ENCODE measurements around a stretch of chr6.

DNA sequence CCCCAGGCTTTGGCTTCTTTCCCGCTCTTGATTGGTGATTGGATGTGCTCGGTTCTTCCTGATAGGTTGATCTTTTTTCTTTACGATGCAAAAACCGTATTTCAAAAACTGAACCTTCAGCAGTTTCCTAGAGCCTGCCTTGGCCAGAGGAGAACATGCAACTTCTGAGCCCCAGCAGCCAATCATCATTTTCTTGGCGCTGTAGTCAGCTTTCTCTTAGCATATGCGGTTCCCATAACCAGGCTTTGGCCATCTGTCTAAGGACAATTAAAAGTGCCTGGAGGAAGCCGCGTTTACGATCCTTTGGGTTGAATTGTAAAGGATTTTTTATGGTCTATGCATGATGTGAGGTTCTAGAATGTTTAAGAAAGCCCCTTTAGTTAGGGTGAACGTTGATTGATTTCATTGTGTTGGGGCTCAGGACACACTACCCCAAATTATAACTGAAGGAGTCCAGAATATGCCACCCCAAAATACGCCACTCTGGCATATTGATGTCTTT lies 758 bp upstream of the CDK19 start:
- RRBS: no CpG with 5 or more reads among the region's 11 CpGs

- RRBS: no CpG with 5 or more reads among the region's 9 CpGs
Observed at GRCh38 chr6:110826206-110826970, 11.1 kb upstream of the CDK19 start.

GRCh38 chr6:110930226-110930523 lies 28.3 kb upstream of the GTF3C6 start:
- RRBS: no CpG with 5 or more reads among the region's 3 CpGs

DNA sequence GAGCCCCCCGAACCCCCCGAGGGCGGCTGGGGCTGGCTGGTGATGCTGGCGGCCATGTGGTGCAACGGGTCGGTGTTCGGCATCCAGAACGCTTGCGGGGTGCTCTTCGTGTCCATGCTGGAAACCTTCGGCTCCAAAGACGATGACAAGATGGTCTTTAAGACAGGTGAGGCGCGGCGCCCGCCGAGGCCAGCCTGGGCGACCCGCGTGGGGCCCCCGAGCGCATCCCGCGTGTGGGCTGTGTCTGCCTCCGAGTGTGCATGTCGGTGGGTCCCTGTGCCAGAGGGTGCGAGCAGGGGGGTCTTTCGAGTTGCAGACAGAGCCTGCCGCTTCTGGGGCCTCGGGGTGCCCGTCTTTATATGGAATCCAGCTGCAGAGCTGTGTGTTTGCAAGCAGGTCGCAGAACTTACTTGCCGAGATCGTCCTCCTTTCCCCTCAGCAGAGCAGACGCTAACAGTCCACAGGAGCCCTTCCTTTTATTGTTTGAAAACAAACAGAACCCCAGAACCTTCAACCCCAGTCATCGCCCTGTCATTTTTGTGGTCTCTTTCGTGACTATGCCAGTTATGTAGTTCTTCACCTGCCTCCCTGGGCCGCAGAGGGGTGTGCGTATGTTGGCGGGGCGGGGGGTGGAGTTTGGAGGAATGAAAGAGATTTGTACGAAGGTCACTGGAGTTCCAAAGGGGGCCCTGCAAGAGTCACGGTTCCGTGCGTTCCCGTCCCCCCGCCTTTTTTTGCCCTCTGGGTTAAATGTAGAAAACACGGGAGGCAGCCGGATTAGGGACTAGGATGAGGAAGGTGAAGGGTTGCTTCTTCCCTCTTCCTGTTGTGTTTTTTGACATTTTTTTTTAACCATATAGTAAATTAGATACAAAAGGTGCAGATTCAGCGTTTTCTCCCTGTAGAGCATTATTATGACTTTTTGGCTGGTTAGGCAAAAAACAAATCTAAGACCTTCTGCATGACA lies 910 bp downstream of the SLC16A10 start:
- RRBS: no CpG with 5 or more reads among the region's 50 CpGs

DNA sequence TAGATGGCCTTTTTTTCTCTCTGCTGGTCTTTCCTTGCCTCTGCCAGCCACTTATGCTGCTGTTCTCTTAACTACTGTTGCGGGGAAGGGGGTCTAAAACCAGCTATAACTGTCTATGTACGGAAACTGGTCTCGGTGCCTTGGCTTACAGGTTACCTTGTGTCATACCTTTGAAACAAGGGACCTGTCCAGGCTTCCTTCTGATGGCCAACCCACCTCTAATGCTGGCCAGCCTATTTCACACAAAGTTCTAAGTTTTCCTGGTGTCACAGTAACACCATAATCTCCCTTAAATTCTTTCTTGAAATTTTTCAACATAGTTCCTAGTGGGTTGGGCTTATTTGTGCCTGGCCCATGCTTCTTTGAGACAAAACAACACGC lies 30.0 kb downstream of the MFSD4B start:
- RRBS: no CpG with 5 or more reads among the region's 4 CpGs

GRCh38 chr6:111414633-111415466 lies 68.2 kb downstream of the REV3L start:
- RRBS: no CpG with 5 or more reads among the region's 3 CpGs

DNA sequence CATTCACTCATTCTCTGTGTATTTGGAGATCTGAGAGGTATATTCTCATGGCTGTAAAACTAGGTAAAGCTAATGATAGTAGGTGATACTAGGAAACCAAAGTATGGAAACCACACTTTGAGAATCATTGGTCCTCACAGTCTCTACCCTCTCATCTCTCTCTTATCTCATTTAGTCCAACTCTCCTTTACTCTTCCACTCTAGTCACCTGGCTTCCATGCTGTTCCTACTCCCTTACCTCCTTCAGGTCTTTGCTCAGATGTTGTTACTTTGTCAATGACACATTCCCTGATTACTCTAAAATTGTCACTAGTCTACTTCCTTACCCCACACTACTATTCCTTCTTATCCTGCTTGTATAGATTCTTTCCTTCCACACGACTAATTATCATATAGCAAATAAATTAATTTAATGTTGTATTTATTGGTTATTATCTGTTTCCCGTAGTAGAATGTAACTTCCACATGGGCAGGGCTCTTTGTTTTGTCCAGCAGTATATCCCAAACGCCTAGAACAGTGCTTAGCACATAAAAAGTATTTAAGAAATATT lies 67.5 kb downstream of the REV3L start:
- RRBS: no CpG with 5 or more reads among the region's 3 CpGs

DNA sequence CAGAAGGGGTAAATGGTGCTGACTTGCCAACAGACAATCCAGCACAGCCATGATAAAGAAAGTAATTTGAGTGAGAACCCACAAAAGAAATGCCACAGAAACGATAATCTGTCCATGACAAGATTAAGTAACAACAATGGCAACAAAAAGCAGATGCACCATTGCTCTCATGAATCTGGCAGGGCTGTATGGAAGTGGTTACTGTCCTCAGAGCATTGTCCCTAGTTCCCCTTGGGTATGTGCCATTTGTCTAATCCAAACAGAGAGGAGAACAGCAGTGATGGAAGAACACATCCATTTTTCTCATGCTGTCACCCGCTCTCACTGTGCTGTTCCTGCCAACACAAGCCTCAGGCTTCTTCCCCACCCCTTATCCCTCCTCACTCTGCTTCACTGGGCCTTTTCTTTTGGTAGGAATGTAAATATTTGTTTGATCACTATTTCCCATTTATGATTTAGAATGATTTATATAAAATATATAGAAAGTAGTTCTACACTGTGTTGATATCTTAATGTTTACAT lies 65.8 kb downstream of the REV3L start:
- RRBS: no CpG with 5 or more reads among the region's 2 CpGs

- RRBS: no CpG with 5 or more reads among the region's 3 CpGs
Observed at GRCh38 chr6:111478072-111478537, 4.9 kb downstream of the REV3L start.

DNA sequence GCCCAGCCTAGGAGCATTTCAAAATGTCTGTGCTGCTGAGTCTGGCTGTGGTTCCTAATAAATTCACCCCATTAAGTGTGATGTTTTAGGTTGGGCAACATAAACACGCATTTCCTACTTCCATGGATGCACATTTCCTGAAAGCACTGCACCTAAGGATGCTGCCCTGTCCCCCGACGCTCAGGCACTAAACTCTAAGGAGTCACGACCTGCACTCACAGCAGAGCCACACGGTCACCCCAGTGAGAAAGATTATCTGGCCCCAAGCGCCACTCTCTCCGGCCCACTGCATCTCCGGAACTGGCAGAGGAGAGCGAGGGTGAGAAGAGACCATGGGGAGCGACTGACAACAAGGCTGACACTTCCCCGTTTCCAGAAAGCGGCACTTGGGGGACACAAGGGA lies 1.1 kb downstream of the REV3L start:
- RRBS: no CpG with 5 or more reads among the region's 12 CpGs

DNA sequence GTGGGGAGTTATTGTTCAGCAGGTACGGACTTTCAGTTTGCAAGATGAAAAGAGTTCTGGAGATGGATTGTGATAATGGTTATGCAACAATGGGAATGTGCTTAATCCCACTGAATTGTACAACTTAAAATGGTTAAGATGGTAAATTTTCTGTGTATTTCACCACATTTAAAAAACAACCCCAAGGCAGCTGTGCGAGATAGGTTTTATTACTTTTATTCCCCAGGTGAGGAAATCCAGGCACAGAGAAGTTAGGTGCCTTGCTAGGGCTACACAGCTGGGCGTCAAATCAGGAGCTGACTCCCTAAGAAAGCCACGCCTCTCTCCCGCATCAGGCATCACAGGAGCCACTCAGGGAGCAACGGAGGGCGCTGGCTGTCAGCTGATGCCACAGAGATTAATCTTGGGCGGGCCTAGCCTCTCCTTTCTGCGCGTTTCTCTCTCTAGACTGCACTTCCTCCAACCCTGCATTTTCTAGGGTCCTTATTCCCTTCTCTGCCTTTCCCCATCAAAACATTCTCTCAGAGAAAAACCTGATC lies 9.4 kb upstream of the TRAF3IP2 start:
- RRBS: no CpG with 5 or more reads among the region's 10 CpGs

DNA sequence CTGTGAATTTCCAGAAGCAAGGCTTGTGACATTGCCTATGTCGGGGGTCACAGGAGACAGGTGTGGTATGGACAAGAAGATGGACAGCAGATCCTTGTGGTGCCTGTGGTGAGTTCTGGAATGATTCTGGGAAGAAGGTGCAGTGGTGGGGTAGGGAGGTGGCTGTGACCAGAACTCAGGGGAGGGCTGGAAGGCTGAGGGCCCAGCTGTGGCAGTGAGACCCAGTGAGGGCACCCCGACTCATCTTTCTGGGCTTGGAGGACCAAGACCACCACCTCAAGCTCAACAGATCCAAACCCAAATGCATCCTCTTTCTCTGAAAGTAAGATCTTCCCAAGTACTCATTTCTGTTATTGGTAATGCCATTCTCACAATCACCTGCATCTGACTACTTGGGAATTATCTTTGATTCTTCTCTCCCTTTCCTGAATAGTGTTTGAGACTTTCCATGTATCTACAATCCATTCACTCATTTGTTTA lies 84.5 kb upstream of the TRAF3IP2 start:
- RRBS: no CpG with 5 or more reads among the region's 2 CpGs

DNA sequence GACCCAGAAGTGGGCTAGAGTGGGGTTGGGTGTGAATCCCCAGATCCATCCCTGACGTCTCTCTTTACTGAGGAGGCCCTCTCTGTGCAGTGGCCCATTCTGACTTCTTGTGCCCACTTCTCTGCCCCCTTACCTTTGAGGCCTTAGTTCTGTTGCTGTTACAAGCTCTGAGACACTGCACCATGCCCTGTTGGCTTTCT lies 88.0 kb upstream of the TRAF3IP2 start:
- RRBS: no CpG with 5 or more reads among the region's 1 CpG

DNA sequence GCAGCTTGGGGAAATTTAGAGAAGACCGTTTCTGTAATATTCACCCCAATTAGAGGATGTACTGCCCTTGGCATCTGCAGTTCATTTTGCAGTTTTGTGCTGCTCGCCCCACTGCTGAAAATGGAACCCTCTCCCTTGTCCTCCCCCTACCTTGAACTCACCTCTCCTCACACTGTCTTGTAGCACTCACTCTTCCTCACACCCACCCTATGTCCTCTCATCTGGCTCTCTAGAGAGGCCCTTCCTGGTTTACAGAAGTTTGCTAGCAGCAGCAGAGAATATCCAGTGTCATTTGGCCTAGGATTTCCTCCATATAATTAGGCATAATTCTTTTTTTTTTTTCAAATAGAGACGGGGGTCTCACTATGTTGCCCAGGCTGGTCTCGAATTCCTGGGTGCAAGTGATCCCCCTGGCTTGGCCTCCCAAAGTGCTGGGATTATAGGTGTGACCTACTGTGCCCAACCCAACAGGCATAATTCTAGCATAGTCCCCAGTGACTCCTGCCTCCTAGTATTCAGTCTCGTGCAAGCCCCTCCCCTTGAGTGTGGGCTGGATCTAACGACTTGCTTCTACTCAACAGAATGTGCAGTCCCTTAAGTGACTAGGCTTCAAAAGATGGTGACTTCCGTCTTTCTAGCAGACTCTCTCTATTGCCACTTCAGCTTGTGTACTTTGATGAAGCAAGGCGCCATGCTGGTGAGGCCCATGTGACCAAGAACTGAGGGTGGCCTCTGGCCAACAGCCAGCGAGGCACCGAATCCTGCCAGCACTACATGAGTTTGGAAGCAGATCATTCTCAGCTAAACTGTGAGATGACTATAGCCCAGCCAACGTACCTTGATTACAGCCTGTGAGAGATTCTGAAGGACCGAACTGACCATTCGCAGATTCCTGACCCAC lies 109.5 kb upstream of the TRAF3IP2 start:
- RRBS: no CpG with 5 or more reads among the region's 13 CpGs

DNA sequence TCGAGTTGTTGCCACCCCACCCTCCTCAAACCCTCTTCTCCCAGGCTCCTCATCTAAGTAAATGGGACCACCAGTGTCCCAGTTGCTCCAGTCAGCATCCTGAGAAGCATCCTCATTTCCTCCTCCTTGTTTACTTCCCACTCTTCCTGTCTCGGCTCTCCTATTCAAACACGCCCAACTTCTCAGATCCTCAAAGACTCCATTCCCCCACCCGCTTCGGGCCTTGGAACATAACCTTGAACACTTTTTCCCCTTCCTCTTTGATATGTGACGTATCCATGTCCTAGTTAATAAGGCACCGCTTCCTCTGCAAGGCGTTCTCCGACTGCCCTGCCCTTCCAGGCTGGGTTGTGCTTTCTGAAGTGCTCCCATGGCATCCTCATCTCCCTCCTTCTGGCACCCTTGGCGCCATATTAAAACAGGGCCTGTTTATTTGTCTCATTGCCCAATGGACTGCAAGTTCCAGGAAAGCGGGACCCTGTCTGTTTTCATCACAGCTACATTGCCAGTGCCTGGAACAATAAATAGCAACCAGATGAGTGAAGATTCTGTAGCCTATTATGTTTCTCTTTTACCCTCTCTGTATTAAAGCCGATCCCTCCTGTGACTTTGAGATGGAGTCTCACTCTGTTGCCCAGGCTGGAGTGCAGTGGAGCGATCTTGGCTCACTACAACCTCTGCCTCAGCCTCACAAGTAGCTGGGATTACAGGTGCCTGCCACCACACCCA lies 115.3 kb upstream of the TRAF3IP2 start:
- RRBS: no CpG with 5 or more reads among the region's 13 CpGs

DNA sequence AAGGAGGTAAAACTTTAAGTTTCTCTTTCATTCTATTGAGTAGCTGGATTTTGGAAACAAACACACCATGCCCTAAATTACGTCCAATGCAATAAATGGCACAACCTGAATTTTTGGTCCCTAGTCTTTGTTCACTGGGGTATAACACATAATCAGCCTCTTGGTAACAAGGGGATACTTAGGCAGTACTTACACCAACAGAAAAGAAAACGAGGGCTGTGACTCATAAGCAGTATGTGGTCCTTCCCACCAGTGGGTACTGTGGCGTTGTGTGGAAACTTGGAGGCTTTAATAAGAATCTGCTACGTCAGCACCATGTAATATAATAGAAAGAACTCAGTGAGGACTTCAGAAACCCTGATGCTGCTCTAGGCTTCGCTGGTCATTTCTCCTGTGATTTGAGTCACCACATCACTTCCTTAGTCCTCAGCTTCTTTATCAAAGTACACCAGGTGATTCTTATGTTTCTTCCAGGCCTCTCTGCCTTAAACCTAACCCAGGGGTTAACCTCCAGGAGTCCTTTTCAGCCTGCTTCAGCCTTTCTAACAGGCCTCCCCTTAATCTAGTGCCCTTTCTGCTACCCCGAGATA lies 68.7 kb downstream of the FYN start:
- RRBS: no CpG with 5 or more reads among the region's 6 CpGs

DNA sequence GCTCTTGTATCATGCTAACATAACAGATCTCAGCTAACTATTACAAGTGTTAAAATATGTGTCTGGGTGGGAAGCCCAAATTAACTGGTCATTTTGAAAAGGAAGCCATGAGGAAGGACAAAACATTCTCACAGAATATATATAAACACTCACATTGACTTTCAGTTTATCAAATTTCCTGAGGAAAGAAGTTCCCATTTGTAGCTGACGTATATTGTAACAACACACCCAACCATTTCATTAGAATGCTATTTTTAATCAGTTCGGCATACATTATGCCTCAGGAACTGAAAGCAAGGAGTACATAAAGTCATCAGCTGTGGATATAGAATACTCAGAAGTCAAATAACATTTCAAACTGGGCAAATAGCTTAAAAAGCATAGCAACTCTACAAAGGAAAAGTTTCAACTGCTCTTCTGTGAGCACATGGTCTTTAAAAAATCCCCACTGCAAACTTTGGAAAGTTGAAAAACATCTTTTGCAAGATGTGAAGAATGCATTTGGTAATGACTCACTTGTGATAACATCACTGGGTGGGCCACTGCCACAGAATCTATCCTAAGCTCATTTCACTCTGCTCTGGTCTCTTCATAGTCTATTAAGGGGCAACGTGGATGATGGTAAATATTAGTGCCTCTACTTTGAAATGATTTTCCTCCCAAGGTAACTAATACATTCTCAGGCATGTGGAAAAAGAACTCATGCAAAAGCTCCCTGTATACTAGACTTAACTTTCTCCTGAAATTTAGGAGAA lies 49.4 kb downstream of the FYN start:
- RRBS: no CpG with 5 or more reads among the region's 3 CpGs

DNA sequence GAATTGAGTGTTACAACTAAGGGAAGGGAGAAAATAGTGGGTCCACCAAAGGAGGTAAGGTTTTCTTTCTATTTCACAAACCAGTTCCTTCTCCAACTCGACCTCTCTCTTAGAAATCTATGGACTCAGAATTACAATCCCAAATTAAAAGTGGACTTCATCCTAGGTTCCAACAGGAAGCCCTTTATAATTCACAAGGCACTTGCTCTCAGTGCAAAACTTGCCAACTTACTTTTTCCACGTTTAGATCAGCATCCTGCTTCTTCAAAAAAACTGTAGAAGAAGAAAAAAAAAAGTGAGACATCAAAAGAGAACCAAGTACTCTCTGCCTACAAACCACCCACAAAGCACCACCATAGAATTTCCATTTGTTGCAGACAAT lies 26.9 kb downstream of the FYN start:
- RRBS: no CpG with 5 or more reads among the region's 2 CpGs

DNA sequence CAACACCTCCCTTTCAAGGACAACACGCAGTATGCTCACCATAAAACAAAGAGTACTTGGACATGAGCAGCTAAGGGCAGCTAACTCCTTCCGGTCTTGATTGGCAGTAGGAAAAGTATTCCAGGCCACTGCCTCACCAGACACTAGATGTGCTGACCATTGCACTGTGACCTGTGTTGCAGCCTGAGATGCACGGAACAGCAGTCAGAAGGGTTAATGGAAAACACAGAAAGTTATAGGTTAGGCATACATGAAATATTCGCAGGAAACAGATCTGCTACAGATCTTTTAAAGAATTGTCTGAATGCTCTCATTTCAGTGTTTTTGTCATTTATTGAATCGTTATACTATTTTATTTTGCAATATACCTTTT lies 19.0 kb downstream of the FYN start:
- RRBS: no CpG with 5 or more reads among the region's 5 CpGs

DNA sequence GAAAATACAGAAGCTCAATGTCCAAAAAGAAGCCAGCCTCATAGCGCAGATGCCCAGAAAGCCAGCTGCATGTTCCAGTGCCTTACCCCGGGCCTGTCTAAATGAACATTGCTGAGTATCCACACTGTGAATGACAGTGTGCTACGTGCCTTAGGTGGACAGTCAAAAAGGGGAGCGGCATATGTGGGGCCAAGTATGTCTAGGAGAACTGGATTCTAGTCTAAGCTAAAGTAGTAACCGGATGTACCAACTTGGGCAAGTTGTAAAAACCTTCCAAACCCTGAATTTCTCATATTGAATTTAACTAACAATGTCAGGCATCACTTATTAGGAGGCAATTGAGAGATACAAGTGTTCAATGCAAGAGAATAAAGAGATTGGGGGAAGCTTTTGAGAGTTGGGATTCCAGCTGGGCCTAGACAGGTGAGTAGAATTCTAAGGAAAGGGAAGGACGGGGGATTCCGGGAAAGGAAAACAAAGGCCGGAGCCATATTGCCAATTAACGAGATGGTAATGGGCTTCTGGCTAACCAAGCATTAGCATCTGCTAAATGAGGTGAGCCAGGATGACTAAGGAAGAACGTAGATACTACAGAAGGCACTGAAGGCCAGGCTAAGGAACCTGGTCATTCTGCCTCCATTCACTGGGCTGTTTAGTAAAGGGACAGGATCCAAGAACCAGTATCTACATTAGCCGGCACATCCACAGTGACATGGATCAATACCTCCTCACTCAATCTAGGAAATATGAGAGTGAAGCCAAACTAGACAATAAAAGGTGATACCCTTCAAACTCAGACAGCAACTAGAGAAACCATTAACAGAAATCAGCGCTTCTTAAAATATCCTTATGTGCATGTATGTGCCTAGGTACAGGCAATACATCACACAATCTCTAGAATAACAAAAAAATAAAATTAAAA lies 10.6 kb downstream of the FYN start:
- RRBS: no CpG with 5 or more reads among the region's 12 CpGs